ENCODE data around the gene C16orf46.

DNA sequence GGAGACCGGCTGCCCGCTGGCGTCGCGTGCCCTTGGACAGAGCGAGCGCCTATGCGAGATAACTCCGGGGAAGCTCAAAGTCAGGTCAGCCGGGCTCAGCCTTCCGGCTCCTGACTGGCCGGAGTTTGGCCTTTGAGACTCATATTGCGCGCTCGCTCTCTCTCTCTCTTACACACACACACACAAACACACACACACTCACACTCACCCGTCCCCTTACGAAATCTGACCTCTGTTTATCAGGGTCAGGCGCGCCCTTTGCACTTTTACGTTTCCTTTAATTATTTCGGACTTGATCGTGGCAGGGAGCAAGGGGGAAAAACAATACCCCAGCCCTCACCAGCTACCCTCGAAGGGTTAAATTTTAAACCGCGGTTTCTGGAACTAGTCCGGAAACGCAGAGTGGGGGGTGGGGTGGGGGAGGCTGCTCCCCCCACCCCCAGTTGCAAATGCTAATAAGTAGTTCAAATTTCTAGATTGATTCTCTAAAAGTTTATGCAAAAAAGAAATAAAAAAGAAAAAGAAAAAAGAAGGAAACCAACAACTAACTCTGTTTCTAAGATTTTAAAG lies 1.0 kb upstream of the MAF start:
- PRO-cap, result no peak
- RAMPAGE, long total RNA, result no peak

GRCh38 chr16:79767766-79768461 lies 167.4 kb upstream of the MAF start:
- PRO-cap, result no peak
- RAMPAGE, long total RNA, result no peak

DNA sequence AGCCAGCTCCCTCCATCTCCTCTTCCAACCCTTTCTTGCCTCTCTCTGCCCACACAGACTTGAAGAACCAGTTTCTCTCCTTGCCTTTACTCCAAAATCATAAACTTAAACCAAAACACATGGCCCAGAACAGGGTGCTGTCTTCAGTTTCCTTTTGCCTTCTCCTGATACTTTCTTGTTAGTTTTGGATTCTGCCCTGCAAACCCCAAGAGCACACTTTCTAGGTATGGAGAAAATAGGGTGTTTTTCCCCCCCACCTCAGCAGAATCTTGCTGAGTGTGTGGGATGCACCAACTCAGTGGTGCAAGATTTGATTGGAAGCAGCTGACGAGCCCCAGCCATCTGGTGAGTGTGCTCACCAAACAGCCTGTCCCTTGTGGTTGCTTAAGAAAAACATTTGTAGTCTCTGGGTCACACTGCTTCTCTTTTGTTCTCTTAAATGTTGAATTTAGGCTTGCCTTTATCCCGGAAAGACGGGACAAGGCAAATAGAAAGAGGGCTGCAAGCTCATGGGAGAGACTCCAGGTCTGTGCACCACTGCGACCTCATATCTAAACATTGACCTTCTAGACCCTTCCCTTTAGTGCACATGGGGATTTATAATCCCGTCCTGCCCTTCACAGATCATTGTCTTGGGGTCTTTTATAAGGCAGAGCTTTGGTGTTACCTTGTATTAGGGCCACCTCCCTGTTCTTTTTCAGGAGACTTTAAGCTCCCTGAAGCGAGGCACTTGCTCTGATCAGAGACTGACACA lies 176.0 kb upstream of the MAF start:
- PRO-cap, result no peak
- RAMPAGE, long total RNA, result no peak

DNA sequence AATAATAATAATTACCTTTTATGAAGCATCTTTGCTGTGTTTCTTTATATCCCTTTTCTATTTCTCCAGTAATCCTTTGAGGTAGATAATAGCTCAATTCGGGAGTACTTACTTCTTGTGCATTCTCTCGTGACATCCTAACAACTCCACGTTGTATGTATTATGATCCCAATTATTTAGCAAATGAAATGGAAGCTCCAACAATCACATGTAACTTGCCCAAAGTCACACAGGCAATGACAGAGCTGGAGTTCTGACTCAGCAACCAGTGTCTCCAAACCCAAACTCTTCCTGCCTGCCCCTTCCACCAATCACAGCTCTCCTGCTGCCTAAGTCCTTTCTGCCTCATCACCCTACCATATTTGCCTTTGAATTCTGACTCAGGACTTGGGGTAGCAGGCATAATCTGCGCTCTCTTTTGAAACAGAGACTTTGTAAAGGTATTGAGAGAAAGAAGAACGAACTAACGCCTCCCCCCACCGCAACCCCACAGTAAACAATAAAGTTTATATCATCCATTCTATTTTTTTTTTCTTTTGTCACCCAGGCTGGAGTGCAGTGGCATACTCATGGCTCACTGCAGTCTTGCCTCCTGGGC lies 245.2 kb upstream of the MAF start:
- PRO-cap, result no peak
- RAMPAGE, long total RNA, result no peak

- PRO-cap, result bidirectional peak, plus-strand start at chr16:81077046, minus-strand start at chr16:81076922; bidirectional peak, plus-strand start at chr16:81077319, minus-strand start at chr16:81077200
- RAMPAGE, long total RNA, result no peak
Measured at GRCh38 chr16:81076546-81077411, at the start of gene C16orf46. C16orf46 (minus strand) TSS chr16:81077238.

DNA sequence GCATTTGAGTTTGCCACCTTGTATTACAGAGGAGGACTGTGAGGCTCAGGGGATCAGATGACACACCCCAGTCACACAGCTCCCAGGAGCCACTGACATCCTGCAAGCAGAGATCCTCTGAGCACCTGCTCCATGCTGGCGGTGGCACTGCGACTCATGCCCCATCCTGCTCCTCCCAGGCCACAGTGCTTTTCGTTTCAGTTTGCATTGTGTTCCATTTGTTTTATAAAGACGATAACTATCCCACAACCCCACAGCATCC lies 28.1 kb downstream of the BCO1 start:
- PRO-cap, result no peak
- RAMPAGE, long total RNA, result no peak

GRCh38 chr16:81362305-81362954 lies 47.7 kb downstream of the GAN start:
- PRO-cap, result no peak
- RAMPAGE, long total RNA, result no peak

DNA sequence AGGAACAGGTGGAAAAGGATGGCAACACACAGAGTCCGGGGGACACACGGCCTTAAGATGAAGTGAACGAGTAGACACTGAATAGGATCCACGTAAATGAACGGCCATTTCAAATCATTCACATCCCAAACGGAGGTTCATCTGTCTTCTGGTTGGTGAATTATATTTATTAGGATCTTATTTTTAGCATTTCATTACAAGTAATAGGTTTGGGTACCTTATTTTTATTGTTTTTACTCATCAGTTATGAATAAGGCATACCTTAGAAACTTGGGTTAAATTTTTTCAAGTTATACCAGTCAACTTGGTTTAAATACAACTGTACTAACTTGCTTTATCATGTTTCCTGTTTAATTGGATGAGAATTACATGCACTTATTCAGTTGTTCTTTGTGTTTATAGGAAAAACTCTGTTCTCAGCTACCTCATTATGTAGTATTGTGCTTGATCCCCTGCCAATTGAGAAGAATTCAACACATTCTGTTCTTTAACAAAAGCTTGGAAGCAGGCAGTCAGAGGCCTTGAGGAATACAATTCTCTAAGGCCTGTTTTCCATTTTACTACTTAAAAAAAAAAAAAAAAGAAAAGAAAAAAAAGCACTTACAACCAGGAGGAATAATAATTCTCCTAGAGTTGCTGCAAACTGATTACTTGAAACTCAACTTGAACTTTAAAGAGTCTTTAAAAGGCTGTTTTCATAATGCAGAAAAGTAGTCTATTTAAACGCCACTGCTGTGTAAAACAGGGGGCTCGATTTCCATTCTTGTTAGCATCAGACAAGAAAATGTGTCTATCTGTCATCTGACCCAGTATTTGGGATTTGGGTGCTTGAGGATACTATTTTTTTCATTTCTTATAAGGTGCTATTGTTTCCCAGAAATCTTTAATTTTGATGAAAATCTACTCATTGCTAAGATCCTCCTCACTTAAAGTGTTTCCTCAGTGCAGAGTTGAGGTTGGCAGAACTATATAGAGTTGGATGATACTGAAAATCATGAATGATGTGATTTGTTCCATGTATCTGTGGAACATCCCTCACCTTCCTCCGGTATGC lies 60.5 kb upstream of the CMIP start:
- PRO-cap, result no peak
- RAMPAGE, long total RNA, result no peak

- PRO-cap, result no peak
- RAMPAGE, long total RNA, result no peak
Measured at GRCh38 chr16:81456563-81457351, 12.1 kb downstream of the CMIP start.

- PRO-cap, result no peak
- RAMPAGE, long total RNA, result no peak
Measured at GRCh38 chr16:81458164-81459064, 13.8 kb downstream of the CMIP start.

DNA sequence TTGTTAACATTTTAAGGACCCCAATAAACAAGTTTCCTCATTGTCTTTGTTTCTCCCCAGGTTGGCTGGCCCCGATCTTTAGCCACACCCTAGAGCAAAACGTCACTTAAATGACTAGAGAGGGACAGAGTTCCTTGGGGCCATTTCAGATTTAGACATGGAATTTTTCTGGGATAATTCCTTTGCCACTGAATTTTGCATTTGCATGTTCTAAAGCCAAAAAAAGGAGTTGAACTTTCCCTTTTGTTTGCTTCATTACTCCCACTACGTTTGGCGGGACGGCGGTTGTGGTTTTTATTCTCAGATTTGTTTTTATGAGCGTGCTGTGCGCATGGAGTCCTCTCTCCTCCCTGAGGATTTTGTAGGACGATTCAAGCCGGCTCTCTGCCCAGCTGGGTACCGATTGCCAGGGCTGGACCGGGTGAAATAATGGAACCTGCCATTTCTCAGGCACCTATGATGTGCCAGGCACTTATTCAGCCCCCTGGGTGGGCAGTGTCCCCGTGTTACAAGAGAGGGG lies 18.6 kb downstream of the CMIP start:
- PRO-cap, result no peak
- RAMPAGE, long total RNA, result no peak

- PRO-cap, result bidirectional peak, plus-strand start at chr16:81470228, minus-strand start at chr16:81470045
- RAMPAGE, long total RNA, result no peak
Measured at GRCh38 chr16:81469302-81470624, 25.2 kb downstream of the CMIP start.

GRCh38 chr16:81485802-81486481 lies 41.3 kb downstream of the CMIP start:
- PRO-cap, result no peak
- RAMPAGE, long total RNA, result no peak

- PRO-cap, result no peak
- RAMPAGE, long total RNA, result no peak
Measured at GRCh38 chr16:81516665-81517351, 72.2 kb downstream of the CMIP start.

DNA sequence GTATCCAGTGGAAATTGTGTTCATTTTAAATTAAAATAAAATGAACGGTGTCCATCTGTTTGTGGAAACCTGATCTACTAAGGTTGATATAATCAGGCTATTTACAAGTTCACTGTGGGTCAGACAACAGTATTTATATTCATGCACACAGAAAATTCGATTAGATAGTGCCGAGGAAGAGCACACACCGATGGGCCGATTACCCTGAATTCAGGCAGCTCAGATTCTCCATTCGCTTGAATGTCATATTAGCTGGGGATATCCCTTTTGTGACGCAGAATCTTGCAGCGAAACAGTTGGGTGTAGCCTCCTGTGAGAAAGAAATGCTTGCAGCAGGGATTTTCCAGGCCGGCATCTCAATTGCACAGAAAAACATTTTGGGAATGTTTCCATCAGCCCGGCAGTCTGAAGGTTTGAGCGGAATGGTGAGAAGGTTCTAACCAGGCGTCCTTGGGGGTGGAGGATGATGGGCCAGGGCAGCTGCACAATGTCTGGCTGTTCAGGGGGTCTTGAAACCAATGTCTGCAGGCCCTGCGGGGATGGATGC lies 94.3 kb downstream of the CMIP start:
- PRO-cap, result no peak
- RAMPAGE, long total RNA, result no peak

DNA sequence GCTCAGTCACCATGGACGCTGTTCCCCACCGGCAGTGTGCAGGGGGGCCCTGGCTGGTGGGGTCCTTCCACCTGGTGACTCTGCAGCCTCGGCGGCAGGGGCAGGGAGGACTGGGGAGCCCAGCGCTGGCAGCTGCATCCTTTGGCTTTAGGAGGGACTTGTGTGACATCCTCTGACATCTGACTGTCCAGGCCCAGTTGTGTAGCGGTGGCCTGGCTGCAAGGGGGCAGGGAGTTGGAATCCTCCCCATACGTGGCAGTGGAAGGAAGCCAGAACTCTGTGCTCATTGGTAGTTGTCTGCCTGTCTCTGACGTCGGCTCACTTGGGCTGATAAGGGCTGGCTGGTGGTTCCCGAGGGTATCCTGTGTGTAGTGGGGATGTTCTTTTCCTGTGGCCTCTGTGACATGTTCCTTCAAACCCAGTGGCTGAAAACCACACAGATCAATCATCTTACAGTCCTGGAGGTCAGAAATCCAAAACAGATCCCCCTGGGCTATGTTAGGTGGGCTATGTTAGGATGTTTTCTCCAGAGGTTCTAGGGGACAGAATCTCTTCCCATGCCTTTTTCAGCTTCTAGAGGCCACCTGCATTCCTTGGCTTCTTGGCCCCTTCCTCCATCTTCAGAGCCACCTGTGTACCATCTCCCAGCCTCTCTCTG lies 107.5 kb downstream of the CMIP start:
- PRO-cap, result no peak
- RAMPAGE, long total RNA, result no peak

DNA sequence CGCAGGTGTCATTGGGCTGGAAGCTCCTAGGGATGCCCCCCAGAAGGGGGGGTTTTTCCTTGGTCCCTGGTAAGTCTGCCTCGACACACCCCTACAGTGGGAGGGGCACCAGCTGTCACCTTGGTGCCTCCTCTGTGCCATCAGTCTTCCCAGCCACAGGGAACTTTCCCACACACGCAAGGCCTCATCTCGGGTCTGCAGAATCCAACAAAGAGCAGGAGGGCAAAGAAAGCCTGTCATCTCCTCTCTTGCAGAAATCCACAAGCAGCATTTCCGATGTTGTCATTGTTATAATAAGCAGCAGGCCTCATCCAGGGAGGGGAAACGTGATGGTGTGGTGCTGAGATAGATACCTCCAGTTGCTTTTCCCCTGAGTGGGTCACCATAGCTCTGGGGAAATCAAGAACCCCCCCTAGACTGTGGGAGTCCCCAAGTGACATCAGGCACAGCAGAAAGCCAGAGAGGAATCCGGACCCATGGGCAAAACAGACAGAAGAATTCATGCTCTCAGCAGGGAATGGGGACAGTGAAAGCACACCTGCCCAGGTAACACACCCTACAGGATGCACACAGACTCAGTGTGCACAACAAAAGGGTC lies 110.4 kb downstream of the CMIP start:
- PRO-cap, result no peak
- RAMPAGE, long total RNA, result no peak

DNA sequence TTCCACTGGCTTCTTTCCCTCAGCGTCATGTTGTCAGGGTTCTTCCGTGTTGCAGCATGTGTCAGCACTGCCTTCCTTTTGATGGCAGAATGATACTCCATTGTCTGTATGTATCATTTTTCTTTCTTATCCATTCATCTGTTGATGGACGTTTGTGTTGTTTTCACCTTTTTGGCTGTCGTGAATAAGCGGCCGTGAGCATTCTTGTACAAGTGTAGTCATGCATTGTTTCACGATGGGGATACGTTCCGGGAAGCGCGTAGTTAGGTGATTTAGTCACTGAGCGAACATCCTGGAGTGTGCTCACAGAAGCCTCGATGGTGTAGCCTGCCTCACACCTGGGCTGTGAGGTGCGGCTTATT lies 136.4 kb downstream of the CMIP start:
- PRO-cap, result no peak
- RAMPAGE, long total RNA, result no peak

DNA sequence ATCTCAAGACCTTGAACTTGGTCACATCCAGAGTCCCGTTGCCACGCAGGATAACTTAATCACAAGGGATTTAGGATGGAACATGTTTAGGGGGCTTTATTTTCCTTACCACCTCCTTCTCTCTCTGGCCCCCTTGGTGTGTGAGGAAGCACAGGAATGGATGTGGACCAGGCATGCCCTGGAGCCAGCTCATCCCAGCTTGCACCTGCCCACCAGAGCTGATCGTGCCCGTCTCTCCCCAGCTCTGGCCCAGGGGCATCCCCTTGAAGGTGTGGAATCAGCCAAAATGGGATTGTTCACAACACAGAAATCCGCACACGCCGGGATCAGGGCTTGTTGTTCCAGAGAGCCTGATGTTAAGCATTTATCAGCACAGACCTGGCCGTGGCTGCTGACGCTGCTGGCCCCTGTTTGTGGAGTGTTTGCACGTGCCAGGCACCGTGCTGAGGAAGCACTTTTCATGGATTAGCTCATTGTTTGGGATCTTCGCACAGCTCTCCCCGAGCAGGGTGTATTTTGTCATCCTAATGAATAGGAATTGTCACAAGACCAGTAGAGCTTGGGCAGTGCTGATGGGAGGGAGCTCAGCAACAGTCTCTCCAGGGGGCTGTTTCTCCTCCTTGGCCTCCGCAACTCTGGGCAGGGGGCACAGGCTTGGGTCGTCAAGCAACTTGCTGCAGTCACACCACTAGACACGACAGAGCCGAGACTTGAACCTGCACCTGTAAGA lies 160.5 kb upstream of the PLCG2 start:
- PRO-cap, result no peak
- RAMPAGE, long total RNA, result no peak

DNA sequence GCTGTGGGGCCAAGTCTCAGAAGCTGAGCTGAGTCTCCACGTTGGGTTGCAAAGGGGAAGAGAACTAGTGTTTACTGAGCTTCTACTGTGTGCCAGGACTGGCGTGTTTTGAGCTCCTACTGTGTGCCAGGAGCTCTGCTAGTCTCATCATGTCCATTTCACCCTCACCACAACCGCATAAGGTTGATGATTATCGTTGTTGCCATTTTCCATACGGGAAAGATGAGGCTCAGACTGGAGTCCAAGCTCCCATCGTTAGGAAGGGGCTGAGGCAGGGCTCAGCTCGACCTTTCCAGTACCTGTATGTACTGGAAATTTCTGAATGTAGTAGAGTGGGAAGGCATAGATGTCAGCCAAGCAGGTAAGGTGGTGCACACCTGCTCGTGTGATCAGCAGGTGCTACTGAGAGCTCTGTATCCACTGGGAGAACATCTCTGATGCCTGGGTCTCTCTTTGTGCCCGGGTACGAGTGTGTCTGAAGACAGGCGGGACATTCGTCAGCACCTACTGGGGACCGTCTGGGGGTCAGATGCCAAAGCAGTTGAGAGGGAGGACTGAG lies 157.1 kb upstream of the PLCG2 start:
- PRO-cap, result no peak
- RAMPAGE, long total RNA, result no peak

All from OCI-LY7 (cell line).